Colon Carcinoma Metastatic in the Lung (tissue), 2 donors: ENCODE data around the genes KCNAB1, TIPARP and LXN.

- PRO-cap, 2 experiments = no peak in any of the 2 experiments
Observed at GRCh38 chr3:155354704-155355031, 61.2 kb upstream of the STRIT1 start.

DNA sequence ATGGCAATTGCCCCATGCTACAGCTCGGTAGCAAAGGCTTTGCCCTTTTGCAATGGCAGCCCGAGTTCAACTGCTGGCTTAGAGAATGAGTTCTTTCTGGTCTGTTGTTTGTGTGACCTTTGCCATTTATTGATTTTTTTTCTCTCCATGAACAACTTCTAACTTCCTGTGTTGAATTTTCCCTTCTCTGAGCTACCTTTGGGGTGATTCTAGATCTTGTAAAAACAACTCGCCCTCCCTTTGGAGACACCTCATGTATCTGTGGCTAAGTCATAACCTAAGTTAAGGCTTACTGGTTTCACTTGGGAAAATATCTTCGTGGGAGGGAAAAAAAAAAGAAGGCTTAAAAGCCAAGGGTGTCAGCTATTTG lies 139.2 kb downstream of the PLCH1 start:
- PRO-cap, 2 experiments = no peak in any of the 2 experiments

GRCh38 chr3:155704512-155705259 lies 40.2 kb downstream of the PLCH1 start:
- PRO-cap, 2 experiments = no peak in any of the 2 experiments

DNA sequence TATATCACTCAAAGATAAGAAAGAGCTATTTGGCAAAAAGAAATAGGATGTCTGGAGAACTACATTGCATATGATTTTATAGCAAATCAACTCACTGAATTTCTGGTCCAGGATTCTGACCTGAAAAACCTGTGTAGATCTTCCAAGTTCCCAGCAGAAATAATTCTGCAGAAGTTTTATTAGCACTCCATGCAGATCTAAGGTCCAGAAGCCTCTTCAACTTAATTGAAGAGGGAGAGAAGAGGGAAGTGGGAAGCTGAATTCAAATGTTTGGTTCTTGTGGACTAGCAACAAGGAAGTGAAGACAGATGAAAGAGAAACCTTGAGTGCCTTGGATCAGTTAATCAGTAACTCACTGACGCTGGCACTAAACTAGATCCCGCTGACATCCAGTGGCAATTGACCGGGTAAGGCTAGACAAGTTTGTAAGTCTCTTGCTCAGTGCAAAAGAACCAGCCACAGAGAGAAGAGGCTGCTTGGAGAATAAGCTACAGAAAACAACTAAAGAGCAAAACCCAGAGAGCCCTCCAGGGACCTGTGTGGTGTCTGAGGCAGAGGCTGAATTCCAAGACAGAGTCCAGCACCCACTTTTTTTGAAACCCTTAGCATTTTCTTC lies 7.1 kb downstream of the PLCH1 start:
- PRO-cap, 2 experiments = peak in 2 of 2 experiments; most common plus-strand start position 398 of the sequence (in 1); most common minus-strand start position 161 of the sequence (in 1)

GRCh38 chr3:156042035-156042431 lies 78.3 kb upstream of the KCNAB1 start:
- PRO-cap, 2 experiments = no peak in any of the 2 experiments

GRCh38 chr3:156120333-156120964 lies at the start of gene KCNAB1:
Gene KCNAB1, plus strand, starts transcription at chr3:156120578.
- PRO-cap, 2 experiments = no peak in any of the 2 experiments

DNA sequence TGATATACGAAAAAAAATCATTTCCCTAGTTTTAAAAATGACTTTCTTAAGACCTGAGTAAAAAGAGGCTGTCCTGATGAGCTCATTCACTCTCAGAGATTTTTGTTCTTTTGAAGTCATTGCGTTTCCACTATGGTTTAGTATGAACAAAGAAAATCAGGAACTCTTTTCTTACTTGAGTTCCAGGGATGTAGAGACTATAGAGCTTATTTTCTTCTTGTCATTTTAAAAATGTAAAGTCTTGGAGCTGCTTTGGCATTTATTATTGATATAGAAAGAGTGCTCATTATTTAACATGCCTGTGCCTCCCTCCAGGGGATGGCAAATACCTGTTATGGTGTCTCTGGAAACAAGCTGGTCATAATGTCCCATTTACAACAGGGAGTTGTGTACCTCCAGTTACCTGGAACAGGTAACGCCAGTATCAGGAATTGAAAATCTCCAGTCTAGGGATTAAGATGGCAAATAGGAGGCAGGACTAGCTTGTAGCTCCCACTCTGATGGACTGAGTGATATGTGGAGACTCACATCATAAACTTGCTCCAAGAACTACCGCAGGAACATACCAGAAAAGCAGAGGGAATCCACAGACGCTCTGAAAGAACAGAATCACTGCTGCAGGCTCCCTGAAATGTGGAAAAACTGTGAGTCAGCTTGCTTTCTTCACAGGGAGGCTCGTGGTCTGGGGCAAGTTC lies 97.2 kb downstream of the KCNAB1 start:
- PRO-cap, 2 experiments = no peak in any of the 2 experiments

GRCh38 chr3:156535628-156536298 lies 19.2 kb downstream of the SSR3 start:
- PRO-cap, 2 experiments = no peak in any of the 2 experiments

- PRO-cap, 2 experiments = no peak in any of the 2 experiments
Observed at GRCh38 chr3:156558421-156558864, 3.5 kb upstream of the SSR3 start.

DNA sequence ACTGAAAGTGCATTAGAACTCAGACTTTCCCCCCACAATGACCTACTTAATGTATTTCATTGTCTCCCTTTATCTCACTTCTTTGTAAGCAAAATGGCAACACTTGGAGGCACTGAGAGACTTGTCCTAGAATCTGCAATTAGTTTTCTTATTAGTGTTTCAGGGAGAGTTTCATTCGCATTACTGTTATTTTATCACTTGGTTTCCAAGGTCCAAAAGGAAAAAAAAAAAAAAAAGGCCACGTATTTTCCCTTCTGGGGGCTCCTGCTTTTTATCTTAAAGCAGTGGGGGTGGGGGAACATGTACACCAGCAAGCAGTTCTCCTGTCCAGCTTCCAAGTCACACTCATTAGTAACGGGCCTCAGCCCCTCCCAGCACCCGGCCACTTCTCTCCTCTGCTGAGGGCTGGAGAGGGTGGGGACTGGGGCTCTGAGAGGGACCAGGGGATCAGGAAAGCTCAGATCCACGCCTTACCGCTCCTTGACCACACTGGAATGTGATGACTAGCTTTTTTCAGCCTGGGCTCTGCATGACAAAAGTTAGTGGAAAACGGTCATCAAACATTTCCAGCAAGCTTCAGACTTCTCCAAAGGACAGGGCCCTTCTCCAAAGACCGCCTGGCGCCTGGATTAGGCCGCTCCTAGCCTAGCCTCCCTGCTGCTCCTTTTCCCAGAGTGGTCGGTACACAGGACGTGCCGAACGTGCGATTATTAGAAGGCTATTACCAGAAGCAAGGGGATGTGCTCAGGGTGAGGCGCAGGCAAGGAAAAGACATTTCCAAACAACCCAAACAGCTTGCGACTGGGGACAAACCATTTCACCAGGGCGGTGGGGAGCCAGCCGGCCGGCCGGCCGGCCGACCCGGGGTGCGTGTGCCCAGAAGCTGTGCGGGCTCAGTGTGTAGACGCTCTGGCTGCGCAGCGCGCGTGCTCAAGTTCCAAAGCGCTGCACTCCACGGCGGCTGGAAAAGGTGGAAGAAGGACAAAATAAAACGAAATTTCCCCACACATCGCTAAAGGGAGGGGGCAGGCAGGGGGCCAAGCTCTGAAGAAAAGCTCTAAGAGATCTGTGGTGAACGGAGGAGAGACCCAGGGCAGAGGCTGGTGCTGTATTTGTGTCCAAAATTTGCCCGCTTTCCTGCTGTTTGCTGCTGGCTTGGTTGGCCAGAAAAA lies 50.9 kb upstream of the SSR3 start:
- PRO-cap, 2 experiments = peak in 2 of 2 experiments; most common plus-strand start position 432 of the sequence (in 1); most common minus-strand start position 347 of the sequence (in 1)

- PRO-cap, 2 experiments = no peak in any of the 2 experiments
Observed at GRCh38 chr3:156608428-156608977, 53.6 kb upstream of the SSR3 start.

DNA sequence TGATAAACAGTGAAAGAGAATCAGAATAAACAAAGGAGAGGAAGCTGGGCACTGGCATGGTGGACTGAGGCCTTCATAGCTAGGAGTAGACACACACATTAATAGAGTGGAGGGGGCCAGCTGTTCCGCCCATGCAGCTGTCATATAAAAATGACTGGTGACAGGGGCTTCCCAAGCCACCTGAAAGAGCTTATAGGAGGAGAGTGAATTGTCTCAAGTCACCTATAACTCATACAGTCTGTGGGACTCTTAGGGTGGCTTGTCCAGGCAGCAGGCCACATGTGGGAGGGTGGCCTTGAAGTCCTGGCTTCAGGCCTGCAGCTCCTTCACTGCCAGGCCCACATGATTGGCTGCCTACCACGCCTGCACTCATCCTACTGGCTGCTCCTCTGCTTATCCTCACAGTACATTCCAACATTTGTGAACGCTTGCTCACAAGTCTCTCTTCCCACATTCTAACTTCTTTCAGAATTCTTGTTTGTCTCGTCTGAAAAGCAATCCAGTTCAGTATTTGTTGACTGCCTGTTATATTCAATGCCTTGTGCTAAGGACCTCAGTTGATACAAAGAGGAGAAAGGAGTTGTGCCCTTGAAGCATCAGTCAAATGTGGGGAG lies 41.1 kb upstream of the TIPARP start:
- PRO-cap, 2 experiments = no peak in any of the 2 experiments

- PRO-cap, 2 experiments = peak in 2 of 2 experiments; most common plus-strand start chr3:156674590 (in 2); most common minus-strand start chr3:156674104 (in 2)
Observed at GRCh38 chr3:156673846-156674734, at the start of gene TIPARP. Gene TIPARP, plus strand, starts transcription at chr3:156674590.

- PRO-cap, 2 experiments = no peak in any of the 2 experiments
Observed at GRCh38 chr3:156707243-156707704, 32.9 kb downstream of the TIPARP start.

DNA sequence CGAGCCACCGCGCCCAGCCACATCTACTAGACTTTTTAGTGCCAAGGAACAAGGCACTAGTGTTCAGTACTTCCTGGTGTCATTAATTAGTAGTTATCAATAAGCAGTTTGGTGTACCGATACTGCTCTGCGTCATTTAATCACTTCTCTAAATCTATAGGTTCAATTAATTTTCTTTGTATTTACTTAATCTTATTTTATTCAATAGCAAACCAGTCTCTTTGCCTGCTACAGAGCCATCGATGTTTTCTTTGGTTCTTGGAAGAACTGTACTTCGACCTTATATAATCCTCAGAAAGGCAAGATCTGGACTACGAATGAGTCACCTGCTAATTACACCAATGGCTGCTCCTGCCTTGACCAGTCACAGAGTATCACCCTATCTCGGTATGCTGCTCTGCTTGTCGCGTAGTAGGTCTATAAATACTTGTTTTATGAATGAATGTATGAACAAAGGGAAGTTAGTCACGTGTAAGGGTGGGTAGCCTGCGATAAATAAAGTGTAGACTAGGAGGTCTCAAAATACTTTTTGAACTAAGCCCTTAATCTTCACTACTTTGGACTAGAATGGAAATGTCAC lies 788 bp upstream of the LEKR1 start:
- PRO-cap, 2 experiments = peak in 1 of 2 experiments; most common plus-strand start position 464 of the sequence (in 1); most common minus-strand start position 253 of the sequence (in 1)

DNA sequence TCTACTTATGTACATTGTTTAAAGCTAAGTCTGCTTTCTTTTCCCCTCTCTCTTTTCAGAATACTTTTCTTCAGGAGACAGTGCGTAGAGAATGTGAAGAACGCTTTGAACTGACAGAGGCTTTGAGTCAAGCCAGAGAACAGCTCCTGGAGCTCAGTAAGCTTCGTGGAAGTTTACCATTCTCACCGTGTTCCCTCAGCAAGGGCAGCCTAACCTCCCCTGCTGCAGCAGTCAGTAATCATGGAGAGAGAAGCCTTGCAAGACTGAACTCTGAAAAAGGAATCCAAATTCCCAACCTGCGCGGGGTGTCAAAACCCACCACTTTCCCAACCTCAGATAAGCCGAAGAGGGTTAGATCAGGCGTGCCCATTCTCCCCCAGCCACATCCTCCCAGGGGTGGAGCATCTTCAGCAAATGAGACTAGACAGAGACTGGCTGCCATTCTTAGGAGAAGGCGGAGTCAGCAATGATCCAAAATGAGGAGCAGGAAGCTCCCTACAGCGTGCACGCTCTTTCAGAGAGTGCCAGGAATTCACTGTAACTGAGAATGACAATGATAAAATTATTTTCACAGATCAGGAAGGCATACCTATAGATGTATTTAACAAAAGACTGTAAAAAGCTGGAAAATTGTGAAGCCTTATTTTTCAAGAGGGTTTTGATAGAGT lies 114.5 kb downstream of the CCNL1 start:
- PRO-cap, 2 experiments = no peak in any of the 2 experiments

DNA sequence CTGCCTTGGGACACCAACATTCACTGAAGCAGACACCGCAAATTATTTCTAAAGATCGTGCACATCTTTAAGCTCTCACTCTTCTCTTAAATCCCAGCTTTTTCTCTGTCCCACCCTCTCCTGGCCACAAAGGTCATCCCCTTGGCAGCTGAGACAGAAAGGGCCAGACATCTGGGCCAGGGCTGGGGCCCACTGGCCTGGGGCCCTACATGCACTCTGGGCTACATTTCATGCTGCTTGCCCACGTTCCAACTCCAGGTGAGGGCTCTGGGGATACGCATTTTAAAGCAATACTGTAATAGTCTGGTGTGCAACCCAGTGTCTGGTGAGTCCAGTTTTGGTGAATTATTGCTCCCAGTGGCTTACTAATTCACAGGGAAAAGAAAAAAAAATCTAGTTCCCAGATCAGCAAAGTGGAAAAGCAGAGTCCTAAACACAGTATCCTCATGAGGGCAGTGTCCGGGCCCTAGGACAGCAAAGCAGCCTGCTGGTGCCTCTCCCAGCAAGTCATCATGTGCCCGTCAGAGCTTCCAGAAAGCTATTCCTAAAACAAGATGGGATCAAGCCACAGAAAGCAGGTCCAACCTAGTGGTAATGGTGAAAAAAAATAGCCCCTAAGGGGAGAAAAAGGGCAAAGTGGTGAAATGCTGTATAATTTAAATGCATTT lies 82.4 kb downstream of the CCNL1 start:
- PRO-cap, 2 experiments = no peak in any of the 2 experiments

- PRO-cap, 2 experiments = no peak in any of the 2 experiments
Observed at GRCh38 chr3:157125695-157126211, 34.2 kb downstream of the CCNL1 start.

DNA sequence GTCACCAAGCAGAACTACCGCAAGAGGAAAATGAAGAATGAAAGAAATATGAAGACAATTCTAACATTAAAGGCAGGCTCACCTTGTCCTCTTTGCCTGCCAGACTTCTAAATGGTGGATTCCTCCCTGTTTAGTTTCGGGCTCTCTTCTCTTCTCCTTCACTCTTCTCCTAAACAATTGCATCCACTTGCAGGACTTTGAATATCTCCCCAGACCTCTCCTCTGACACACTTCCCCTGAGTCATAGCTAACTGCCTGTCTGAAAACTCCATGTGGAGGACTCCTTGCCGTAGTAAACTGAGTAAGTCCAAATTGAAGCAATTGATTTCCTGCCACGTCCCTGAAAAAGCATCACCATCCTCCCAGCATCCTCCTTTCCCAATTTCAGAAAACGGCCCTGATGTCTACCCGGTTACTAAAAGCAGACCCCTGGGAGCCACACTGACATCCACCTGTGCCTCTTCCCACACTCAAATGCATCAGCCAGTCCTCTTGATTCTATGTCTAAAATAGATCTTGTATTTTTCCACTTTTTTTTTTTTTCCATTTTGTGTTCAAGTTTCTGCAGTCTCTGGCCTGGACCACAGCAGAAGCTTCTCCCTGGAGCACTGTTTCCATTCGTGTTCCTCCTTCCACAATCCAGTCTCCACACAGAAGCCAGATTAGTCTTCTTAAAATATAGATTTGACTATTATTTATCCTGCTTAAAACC lies 30.4 kb upstream of the VEPH1 start:
- PRO-cap, 2 experiments = no peak in any of the 2 experiments

GRCh38 chr3:158672209-158673339 lies at the start of gene LXN:
Gene LXN, minus strand, starts transcription at chr3:158672648.
- PRO-cap, 2 experiments = peak in 2 of 2 experiments; most common plus-strand start chr3:158672788 (in 1); most common minus-strand start chr3:158672634 (in 1)